ENCODE measurements around the gene ASNS.

GRCh38 chr7:97126457-97126962 lies 9.0 kb downstream of the SDHAF3 start:
- RRBS: no CpG with 5 or more reads among the region's 10 CpGs

GRCh38 chr7:97871578-97872686 lies at the start of gene ASNS:
TSS of gene ASNS (minus strand) at chr7:97872408.
- RRBS: 3% methylated on average over 11 of the region's 80 CpGs

- RRBS: no CpG with 5 or more reads among the region's 4 CpGs
These were observed 24.4 kb upstream of the BHLHA15 start for GRCh38 chr7:98186802-98187374.

GRCh38 chr7:98250723-98251165 lies 1.3 kb downstream of the TECPR1 start:
- RRBS: no CpG with 5 or more reads among the region's 2 CpGs

- RRBS: no CpG with 5 or more reads among the region's 46 CpGs
These were observed 11.7 kb downstream of the BRI3 start for GRCh38 chr7:98292715-98294093.

- RRBS: no CpG with 5 or more reads among the region's 19 CpGs
These were observed 20.3 kb downstream of the BRI3 start for GRCh38 chr7:98301734-98302330.

DNA sequence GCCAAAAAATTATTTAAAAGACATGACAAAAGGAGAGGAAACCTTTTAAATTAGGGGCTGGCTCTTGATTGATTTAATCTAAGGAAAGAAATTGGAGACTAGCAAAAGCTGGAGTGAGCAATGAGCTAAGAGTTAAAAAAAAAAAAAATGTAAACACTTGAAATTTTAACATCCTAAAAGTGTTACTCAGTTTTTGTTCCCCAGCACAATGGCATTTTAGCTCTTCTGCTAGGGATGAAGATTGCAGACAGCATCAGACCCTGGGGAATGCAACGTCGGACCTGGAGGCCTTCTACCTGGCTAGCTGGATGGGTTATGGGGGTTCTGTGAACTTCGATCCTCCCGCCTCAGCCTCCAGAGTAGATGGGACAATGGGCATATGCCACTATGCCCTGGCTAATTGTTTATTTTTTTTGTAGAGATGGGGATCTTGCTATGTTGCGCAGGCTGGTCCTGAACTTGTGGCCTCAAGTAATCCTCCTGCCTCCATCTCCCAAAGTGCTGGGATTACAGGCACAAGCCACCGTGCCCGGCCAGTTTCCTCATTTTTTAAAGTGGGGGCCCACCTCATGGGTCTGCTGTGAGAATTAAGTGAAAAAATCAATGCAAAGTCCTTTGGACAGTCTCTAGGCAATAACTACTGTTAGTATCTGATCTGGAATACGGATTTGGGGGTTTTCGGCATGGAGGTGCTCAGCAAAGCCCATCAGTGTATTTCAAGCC lies 23.9 kb downstream of the BRI3 start:
- RRBS: no CpG with 5 or more reads among the region's 9 CpGs

DNA sequence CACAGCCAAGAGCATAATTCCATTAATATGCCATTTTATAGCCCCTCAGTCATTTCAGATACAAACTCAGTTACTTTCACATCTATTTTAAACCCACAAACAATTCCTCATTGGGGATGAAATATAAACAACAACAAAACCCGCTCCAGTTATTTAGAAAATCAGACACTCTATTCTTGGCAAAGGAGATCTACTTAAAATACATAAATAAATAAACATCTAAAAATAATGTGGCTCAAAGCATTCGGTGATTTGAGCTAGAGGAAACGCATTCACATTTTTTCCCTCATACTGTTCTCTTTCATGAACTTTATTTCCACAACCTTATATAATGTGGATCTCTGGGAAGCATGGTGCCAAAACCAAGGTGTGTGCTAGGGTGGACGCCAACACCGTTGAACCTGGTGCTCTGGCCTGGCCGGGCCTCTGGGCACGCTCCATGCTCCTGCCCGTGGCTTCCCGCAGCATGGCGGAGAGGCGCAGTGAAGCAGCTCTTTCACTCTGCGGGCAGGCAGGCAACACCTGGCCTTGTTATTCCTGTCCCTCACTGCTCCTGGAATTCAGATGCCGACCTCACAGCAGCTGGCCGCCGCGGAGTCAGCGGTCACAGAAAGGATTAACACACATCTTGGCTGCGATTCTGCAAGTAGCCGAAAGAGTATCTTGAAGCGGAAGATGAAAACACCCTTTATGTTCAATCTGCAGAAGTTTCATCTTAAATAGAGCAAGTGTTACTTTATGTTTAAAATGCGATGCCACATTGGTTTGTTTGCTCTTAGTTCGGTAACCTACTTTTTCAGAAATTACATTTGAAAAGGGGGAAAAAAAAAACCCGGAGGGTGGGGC lies 41.9 kb downstream of the BRI3 start:
- RRBS: no CpG with 5 or more reads among the region's 23 CpGs

- RRBS: no CpG with 5 or more reads among the region's 9 CpGs
These were observed 46.9 kb downstream of the BAIAP2L1 start for GRCh38 chr7:98353971-98354461.

DNA sequence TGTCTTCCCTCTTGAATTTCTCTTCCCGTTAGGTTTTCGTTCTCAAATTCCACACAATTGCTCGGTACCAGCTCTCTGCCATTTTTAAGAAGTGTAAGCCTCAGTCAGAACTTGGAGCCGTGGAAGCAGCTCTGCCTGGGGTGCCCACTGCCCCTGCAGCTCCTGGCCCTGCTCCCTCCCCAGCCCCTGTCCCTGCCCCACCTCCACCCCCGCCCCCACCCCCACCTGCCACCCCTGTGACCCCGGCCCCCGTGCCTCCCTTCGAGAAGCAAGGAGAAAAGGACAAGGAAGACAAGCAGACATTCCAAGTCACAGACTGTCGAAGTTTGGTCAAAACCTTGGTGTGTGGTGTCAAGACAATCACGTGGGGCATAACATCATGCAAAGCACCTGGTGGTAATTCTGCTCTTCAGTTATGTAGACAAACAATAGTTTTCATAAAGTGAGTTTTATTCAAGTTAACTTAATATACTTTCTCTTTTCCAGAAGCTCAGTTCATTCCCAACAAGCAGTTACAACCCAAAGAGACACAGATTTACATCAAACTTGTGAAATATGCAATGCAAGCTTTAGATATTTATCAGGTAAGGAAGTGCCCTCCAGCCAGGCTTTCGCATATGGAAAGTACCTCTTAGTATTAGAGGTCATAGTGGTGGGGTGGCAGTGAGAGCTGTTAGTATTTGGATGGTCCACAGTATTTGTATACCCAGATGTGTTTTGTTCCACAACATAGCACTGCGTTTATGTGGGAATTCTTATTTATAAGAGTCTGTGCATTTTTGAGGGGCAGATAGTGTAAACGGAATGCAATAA lies 31.9 kb downstream of the TRRAP start:
- RRBS: no CpG with 5 or more reads among the region's 13 CpGs

- RRBS: no CpG with 5 or more reads among the region's 11 CpGs
These were observed 39.7 kb downstream of the TRRAP start for GRCh38 chr7:98917986-98918498.

DNA sequence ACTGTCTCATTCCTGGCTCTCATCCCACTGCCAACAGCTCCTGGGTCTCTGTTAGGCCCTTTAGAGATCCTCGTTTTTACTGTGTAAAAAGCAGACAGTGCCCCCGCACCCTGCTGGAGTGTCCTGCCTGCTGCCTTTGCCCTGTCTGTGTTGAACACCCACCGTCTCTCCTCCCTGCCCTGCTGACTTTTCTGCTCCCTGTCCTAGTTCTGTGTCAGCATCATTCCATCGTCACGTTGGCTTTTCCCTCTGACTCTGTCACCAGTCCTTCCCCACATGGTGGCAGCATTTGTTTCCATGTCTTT lies 44.0 kb downstream of the TRRAP start:
- RRBS: no CpG with 5 or more reads among the region's 5 CpGs

DNA sequence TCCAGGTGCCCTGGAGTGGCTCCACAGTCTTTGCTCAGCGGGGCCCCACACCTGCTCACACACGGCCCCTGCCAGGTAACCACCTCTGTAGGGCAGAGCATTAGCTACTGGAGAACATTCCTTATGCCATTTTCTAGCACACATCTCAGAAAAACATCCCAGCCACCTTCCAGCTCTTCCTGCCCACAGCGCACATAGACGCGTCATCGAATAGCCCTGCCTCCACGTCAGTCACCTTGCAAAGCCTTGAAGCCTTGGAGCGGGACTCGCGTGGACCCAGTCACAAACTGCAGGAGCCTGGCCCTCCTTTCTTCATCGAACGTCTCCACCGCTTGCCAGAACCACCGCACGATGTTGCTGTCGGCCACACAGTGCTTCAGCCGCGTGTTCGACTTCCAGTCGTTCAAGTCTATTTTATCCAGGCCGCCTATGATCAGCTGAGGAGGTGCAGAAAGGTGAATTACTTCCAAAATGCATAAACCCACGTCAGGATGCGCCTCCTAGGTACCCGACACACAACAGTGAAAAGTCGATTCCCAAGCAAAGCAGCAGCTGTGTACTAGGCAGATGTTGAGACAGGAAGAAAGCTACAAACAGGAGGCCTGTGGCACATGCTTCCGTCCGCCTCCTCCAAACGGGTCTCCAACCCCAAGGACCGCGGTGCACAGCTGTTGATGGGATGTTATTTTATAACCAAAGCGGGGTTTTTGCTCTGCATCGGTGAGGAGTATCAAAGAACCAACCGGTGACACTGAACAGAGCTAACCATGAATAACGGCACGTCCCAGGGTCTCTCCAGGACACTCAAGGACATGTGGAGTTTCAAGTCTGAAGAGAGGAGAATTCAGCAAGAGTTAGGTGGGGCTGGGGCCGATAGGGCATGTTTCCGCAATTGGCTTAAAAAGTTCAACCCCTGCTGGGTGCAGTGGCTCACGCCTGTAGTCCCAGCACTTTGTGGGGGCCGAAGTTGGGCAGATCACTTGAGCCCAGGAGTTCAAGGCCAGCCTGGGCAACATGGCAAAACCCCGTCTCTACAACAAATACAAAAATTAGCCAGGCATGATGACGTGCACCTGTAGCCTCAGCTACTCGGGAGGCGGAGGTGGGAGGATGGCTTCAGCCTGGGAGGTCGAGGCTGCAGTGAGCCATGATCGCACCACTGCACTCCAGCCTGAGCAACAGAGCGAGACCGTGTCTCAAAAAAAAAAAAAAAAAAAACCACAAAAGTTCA lies 108.2 kb downstream of the SMURF1 start:
- RRBS: no CpG with 5 or more reads among the region's 47 CpGs

DNA sequence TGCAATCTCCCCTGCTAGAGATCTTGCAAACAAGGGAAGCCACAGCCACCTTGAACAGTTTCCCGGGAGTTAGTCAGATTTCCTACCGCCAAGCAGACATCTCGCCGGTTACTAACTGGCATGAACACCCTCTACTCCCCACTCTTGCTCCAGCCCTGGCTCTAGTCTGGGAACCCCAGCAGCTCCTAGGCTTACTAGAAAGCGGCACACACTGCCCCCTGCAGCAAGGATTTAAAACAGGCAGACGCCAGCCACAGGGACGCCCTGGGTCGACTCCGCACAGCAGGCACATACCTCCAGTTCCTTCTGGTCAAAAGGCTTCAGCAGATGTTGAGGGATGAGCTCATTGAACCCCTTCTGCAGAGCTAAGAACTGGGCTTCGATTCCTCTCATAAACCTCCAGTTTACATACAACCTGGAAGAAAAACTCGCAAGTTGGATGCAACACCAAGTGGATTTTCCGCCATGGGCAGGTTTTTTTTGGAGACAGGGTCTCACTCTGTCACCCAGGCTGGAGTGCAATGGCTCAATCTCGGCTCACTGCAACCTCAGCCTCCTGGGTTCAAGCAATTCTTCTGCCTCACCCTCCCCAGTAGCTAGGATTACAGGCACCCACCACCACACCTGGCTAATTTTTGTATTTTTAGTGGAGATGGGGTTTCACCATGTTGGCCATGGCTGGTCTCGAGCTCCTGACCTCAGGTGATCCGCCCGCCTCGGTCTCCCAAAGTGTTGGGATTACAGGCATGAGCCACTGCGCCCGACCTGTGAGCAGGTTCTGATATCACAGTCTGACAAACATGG lies 106.9 kb downstream of the SMURF1 start:
- RRBS: 72% methylated on average over 3 of the region's 19 CpGs

DNA sequence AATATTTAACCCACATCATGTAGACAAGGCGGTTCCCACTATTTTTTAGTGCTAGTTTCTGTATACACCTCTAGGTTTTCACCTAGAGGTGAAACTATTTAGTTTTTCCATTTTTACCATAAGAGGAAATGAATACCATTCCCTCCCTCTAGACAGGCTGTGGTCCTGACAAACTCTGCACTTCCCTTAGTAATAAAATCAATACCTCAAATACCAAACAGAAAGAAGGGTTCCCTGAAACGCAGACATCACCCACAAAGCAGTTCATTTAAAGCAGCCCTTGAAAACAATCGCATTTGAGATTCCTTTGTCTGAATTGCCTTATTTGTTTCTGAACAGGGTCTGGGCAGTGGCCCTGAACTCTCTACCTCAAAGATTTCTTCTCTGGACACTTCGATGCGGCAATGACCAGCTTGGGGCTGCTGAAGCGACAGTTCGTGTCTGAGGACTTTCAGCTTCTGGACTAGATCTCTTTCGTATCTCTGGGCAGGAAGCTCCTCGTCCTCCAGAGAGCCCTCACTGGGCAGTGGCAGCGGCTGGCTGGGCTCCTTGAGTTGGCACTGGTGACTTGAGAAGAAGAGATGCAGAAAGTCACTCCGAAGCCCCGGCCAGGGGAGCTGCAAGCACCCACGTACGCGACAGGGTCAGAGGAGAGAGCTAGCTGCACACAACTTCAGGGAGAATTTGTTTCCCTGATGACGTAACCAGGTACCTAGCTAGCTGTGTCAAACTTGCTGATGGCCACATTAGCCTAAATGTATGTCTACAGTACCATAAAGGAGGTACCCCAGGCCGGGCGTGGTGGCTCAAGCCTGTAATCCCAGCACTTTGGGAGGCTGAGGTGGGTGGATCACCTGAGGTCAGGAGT lies 96.4 kb downstream of the SMURF1 start:
- RRBS: no CpG with 5 or more reads among the region's 18 CpGs

GRCh38 chr7:99049443-99050066 lies 94.4 kb downstream of the SMURF1 start:
- RRBS: no CpG with 5 or more reads among the region's 10 CpGs

DNA sequence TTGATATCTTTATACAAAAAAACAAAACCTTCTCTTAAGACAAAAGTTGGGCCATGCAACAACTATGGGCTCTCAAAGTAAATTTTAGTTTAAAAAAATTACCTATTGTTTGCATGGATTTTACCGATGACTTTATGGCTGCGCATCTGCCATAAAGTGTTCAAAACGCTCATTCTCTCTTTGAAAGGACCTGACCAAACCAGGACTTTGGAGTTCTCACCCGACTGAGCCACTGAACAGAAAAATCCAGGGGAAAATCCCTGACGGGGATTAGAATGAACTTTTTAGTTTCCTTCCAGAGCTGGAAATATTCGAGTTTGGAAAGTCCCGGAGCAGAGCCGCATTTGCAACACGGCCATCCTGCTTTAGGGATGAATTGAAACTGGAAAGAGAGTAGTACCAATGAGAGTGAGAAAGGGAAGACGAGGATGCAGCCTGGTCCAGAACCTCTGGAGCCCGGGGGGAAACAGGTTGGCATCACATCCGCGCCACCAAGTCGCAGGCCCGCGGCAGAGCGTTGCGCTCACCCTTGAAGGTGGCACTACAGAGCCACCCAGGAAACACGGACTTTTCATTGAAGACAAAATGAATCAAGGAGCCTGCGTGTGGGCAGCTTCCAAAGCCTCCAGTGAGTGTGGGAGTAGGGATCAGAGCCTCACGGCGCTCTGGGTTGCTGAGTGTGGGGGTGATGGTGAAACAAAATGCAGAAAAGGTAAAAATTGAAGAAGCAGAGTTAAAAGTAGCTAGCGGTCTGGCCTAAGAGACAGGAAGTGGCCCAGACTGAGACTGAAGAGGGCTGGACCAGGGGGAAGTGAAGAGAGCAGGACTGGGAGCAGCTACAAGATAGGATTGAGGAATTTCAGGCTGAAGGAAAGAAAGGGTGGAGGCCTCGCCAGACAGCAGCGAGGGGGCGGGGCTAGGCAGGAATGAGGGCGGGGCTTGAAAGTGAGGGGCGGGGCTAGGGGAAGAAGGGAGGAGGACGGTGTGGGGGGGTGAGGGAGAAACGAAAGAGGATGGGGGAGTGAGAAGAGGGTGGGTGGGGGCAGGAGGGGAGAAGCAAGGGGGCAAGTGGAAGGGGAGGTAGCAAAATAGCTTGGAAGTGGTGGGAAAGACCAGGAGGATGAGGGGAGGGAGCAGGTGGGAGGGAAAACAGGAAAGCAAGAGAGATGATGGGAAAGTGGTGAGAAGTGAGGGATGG lies 1.9 kb downstream of the SMURF1 start:
- RRBS: no CpG with 5 or more reads among the region's 30 CpGs

GRCh38 chr7:99380937-99381501 lies 6.5 kb downstream of the ARPC1B start:
- RRBS: 58% methylated on average over 2 of the region's 12 CpGs

DNA sequence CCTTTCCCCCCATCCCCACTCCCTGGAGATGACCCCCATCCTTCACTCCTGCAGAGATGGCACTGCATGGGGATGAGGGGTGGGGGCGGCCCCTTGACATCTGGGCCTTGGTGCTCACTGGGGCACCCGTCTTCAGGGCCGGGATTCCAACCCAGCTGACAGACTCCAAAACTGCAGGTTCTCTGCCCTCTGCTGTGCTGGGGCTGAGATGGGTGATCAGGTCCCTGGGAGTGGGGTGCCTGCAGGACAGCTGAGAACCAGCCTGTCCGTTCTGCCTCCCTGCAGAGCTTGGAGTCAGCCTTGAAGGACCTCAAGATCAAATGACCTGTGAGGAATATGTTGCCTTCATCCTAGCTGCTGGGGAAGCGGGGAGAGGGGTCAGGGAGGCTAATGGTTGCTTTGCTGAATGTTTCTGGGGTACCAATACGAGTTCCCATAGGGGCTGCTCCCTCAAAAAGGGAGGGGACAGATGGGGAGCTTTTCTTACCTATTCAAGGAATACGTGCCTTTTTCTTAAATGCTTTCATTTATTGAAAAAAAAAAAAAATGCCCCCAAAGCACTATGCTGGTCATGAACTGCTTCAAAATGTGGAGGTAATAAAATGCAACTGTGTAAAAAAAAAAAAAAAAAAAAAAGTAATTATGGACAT lies 14.1 kb downstream of the PDAP1 start:
- RRBS: no CpG with 5 or more reads among the region's 7 CpGs

GRCh38 chr7:99398439-99398836 lies 10.0 kb downstream of the PDAP1 start:
- RRBS: no CpG with 5 or more reads among the region's 1 CpG